NB4 (cell line): ENCODE measurements around the gene LMF2.

DNA sequence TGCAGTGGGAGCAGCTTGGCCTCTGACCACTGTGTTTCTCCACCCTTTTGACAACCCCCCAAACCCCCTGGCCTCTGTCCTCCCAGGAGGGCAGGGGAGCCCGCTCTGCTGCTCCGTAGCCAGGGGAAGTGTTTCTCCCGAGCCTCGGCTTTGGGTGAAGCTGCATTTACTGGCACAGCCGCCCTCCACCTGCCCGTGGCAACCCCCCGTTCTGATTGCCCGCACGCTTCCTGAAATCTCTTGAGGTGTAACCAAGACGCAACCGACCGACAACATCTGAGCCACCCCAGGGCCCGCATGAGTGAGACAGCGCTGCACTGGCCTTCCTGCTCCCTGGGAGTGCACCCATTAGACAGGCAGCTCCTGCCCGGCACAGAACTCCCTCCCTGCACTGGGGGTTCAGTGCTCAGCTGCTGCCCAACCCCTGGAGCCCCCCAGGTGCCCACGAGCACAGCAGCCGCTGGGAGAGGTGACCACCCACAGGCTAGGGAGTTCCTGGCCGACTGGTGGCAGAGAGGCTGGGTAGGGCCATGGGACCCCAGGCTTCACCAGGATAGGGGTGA is 14.8 kb downstream of the PLXNB2 start:
- RRBS, result no CpG with 5 or more reads among the region's 18 CpGs

DNA sequence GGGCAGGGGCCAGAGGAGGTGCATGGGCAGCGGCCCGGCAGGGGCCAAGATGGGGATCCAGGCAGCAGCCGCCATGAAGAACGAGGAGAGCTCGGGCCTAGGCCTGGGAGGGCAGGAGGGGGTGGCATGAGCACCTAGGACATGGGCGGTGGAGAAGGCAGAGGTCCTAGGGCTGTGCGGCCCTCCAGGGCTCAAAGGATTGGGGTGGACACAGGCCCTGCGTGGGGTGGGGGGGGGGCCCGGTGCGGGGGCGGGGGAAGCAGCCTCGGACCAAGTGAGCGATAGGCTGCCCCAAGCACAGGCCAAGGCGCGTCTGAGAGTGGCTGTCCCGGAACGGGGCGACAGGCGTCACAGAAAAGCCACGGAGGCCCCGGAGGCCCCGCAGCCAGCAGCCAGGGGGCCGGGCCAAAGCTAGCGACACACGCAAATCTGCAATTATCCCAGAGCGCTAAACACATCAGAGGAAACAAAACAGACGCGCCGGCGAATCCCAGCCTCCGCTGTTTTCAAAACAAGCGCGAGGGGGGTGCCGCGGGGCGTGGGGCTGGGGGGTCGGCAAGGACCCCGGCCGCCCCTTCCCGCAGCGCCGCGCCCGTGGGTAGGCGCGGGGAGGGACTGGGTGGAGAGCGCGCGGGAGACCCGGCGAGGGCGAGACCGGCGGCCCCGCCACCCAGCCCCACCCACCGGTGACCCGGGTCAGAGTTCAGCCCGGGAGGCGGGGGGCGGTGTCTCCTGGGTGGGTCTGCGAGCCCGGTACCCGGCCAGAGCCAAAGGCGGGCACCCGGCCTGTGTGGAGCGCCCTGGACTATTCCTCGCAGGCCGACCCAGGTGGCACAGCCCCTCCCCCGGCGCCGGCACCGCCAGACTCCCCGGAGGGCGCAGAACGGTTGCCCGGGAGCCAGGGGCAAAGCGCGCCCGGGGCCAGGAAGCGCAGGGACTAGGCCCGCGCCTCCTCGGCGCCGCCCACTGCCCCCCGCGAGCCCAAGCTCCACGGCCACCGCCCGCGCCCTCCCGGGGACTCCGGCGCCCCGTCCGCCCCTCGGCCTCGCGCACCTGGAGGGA is 8.0 kb downstream of the PLXNB2 start:
- RRBS, result 95% methylated on average over 39 of the region's 99 CpGs

GRCh38 chr22:50388802-50389642 is 45.9 kb downstream of the PPP6R2 start:
- RRBS, result no CpG with 5 or more reads among the region's 13 CpGs

DNA sequence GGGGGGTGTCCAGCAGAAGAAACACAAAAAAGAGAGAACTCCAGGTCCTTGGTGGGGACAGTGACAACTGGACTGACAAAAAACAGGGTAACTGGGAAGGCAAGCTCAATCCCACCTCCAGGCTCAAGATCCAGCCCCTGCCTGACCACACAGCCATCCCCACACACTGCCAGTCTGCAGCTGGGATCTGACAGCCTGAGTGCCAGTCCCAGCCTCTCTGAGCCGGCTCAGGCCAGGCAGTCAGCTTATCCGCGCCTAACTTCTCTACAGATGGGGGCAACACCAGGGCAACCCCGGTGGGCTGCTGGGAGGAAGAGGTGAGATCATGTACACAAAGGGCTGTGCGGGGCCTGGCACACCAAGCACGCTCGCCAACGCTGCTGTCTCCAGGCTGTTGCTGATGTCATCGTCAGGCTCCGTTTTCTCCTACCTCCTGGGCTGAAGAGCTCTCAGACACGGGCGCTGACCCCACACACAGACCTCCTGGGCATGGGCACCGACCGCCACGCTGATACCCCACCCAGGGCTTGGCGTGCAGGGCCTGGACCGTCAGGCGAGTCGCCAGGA is 1.1 kb downstream of the SBF1 start:
- RRBS, result 79% methylated on average over 4 of the region's 19 CpGs

DNA sequence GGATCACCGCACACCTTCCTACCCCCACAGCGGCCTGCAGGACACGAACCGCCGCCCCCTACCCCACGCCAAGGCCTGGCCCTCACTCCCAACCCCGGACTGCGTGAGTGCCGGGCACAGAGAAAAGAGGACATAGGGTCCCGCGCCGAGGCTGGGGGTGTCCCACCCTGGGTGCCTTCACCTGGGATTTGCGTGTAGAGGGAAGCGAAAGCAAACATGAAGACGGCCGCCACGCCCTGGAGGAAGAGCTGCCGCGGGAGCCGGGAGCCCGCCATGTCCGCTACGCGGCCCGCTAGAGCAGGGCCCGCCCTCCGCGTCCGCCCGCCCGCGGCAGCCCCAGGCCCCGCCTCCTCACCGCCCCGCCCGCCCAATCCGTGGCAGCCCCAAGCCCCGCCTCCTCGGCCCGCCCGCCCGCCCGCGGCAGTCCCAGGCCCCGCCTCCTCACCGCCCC is at the start of gene LMF2:
Gene LMF2, minus strand, starts transcription at position 302 of the 451 bp plus-strand sequence.
- RRBS, result no CpG with 5 or more reads among the region's 46 CpGs

DNA sequence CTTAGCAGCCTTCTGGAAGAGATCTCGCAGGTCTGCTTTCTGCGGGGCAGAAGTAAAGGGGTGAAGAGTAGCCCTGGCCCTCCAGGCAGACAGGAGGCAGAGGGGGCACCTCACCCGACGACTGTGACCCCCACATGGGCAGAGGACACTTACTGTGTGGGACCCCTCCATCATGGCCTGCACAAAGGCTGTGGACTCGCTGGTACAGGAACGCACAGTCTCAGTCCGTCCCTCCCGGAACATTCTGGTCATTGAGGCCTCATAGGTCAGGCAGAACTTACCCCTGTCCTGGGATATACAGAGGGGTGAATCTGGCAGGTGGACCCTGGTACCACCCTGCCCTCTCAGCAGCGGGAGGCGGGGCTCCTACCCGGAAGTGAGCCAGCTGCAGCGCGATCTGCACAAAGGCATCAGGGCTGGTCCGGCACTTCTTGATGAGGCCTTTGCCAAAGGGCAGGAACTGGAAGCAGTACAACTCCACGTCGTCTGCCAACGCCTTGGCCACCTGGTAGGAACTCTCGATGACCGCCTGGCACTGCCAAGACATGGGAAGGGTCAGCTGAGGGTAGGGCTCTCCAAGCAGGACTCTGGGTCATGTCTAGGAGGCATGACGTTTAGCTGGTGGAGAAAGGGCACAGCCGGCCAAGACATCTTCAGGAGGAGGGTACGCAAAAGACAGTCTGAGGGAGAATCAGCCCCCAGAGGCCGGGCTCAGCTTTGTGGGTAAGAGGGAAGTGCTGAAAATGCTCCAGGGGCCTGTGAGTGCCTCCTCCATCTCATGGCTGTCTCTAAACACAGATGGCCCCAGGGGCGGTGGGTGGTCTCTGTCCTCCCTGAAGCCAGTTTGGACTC is 7.0 kb downstream of the CPT1B start:
- RRBS, result 97% methylated on average over 4 of the region's 24 CpGs

- RRBS, result no CpG with 5 or more reads among the region's 5 CpGs
Measured at GRCh38 chr22:50708752-50709258, 29.2 kb upstream of the ACR start.

GRCh38 chr22:50709536-50709904 is 28.5 kb upstream of the ACR start:
- RRBS, result no CpG with 5 or more reads among the region's 7 CpGs

GRCh38 chr22:50709905-50711248 is 27.6 kb upstream of the ACR start:
- RRBS, result no CpG with 5 or more reads among the region's 49 CpGs